ENCODE measurements around a stretch of chr3.

DNA sequence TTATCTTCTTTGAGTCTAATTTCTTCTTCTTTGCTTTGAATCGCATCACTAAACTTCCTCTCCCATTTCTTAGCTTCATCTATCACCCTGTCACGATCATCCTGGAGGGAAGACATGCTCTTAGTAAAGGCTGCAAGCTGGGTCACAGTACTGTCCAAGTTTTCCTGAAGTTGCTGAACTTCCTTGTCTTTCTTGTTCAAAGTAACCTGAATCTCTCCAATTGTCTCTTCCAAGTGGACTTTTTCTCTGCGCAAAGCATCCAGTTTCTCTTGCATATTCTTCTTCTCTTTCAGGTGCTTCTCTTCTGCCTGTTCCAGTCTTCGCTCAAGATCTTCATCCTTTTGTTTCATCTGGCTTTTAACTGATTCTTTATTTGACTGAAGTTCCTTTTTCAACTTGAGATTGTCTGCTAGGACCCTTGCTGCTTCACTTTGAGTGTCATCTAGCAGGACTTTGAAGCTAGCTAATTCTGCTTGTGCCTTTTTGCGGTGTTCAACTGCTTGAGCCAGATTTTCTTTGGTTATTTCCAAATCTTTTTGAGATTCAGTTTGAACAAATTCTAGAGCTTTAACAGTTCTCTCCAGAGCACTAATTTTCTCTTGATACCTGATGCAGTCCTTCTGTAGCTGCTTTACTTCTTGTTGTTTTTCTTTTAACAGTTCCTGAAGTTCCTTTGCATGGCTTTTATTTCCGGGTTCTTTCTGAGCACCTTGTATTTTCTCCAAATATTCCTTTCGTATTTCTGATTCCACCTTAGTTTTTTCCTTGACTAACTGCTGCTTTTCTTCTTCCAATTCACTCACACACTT lies 33.3 kb upstream of the HCLS1 start:
- PRO-cap: no peak

GRCh38 chr3:121695299-121695953 lies 34.7 kb upstream of the HCLS1 start:
- PRO-cap: no peak

GRCh38 chr3:121728999-121729403 lies 20.5 kb downstream of the GOLGB1 start:
- PRO-cap: no peak

DNA sequence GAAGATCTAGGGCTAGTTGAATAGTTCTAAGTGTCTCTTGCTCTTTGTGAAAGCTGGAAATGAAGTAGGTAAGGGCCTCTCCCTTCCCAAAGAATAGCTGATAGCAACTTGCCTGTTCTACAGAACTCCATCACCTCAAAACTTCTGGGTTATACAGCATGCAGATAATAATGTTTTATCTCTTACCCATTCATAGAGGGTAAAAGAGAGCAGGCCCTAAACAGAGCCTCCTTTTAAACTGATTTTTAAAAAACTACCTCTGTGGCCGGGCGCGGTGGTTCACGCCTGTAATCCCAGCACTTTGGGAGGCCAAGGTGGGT lies 42.0 kb upstream of the GOLGB1 start:
- PRO-cap: no peak

DNA sequence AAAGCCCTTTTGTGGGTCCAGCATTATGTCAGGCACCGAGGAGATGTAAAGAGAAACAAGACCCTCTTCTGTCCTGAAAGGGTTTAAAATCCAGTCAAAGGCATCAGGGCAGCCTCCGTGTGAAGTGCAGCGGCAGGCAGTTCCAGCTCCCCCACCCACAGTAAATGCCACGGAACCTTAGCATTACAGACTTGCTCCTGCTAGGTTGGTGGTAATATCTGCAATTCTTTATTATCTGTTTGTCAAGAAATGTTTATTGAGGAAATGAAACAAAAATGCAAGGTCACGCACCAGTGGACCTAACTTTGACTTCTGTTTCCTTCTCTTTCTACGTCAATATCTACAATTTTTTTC lies 19.1 kb downstream of the ILDR1 start:
- PRO-cap: no peak

DNA sequence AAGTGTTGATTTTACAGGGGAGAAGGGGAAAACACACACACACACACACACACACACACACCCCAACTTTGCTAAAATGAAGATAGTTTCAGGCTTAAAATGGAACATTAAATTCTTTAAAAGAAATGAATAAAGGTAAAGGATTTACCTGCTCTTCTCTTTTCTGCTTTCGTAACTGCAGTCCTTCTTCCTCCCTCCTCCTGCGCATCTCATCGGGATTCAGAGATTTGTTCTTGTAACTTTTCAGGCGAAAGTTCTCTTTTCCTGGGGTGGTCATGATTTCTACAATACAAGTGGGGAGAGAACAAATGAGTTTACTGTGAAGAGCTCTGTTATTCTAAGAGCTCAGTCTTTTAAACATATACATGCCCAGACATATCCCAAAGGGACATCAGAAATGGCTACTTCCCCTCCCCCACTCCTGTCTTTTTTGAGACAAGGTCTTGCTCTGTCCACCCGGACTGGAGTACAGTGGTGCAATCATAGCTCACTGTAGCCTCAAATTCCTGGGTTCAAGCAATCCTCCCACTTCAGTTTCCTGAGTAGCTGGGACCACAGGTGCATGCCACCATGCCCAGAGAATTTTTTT lies 18.4 kb downstream of the KPNA1 start:
- PRO-cap: no peak

- PRO-cap: no peak
Observed at GRCh38 chr3:122505575-122506436, 8.9 kb downstream of the KPNA1 start.

GRCh38 chr3:122513842-122514308 lies 864 bp downstream of the KPNA1 start:
- PRO-cap: bidirectional peak, plus-strand start at chr3:122514446, minus-strand start at chr3:122514142

DNA sequence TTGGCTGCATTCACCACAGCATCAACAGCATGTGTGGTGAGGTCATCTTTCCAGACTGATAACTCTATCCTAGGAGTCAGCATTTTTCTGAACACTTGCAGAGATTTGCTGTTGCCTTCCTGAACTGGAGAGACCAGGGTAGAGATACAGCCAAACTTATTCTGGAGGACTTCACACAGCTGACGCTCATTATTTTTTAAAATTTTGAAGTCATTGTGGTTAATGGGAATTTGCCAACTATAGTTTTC lies 8.3 kb downstream of the PARP9 start:
- PRO-cap: no peak

DNA sequence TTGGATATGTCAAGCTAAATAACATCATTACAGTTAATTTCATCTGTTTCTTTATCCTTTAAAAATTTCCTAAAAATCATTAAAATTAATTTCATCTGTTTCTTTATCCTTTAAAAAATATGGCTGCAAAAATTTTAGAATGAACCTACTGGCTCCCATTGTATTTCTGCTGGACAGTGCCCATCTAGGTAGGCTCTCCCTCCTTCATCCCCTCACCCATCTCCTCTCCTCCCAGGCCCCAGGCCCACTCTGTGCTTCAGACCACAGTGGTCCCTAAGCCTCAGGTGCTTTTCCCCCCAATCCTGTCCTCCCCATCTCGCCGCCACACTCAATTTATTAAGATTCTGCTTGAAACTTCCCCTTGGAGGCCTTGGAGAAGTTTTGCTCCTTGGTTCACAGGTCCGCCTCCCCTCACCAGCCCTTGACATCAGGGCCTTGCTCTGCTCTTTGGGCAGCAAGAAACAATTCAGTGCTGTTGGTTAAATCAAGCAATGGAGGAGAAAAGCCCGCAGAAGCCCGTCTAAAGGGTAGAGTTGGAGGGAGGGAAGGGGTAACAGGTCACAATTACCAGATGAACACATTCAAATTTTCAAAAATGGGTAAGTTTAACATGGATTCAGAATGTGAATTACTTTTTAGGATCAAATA lies 568 bp downstream of the PARP9 start:
- PRO-cap: no peak

GRCh38 chr3:122802068-122803046 lies 7.5 kb downstream of the SLC49A4 start:
- PRO-cap: no peak

DNA sequence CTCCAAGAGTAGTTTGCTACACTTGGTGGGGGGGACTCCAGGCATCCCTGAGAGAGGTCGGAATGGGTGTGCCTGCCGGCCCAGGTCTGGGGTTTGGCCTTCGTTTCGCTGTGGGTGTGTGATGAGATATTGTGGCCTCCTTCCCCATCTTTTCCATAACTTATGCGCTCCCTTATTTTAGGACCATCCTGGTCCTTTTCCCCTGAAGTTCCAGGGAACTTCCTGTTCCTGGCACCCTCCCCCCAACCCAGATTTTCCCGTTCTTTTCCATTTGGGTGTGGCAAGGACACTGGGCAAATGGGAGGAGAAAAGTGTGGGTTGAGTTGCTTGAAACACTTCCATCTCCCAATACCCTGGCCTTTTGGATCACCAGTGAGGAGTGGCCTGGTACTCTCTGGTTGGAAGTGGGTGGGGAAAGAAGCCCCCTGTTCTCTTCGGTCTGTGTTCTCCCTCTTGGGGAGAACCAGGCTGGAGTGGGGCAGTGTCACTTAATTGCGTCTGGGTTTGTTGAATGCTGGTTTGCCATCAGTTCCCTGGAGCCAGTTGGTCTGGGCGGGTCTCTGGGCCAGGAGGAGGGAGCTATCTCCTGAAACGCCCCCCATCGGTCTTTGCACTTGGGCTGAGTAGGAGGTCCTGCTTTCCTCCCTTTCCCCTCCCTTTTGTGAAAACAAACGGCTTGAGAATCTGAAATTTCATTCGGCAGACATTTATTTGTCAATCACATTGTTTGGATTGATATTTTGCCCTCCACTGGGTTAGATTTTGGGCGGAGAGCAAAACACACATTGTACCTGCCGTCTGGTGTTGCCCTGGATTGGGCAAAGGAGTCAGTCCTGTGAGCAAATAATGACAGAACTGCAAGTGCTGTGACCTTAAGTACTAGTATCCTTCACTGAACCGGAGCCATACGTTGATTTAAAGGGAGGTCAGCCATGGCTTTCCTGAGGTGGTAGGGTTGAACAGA lies 1.4 kb downstream of the PDIA5 start:
- PRO-cap: bidirectional peak, plus-strand start at position 611 of the sequence, minus-strand start at position 509 of the sequence; bidirectional peak, plus-strand start at position 902 of the sequence, minus-strand start at position 661 of the sequence

GRCh38 chr3:123084046-123084529 lies 17.3 kb downstream of the PDIA5 start:
- PRO-cap: no peak

DNA sequence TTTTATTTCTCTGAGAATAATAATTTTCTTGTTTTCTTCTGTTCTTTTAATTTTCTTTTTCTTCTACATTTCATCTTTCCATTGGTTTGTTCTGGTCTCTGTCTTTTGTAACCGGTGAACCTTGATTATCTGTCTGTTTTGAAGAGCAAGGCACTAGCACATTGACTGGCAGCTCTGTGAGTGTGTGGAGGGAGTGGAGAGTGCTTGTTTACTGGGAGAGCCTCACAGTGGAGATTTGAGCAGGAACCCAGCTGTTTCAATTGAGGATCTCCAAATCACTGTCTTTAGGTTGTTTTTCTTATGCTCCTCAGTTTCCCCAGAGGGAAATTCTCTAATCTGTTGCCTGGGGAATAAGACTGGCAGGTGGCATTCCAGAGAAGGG lies 20.8 kb downstream of the PDIA5 start:
- PRO-cap: no peak

DNA sequence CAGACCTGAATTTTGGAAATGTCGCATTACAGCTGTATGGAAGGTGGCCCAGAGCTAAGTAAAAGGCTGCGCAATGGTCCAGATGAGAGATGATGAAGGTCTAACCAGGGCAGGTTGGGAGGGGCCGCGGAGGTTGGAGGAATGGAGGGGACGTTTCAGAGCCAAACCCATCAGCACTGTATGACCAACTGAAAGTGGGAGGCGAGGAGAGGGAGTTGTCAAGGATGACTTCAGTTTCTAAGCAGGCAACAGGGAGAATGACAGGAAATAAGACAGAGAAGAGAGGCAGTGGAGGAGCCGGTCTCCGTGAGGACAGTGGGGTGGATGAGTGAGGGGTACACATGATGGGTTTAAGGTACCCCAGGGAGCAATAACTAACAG lies 60.8 kb downstream of the ADCY5 start:
- PRO-cap: no peak

GRCh38 chr3:123396597-123397379 lies 52.1 kb downstream of the ADCY5 start:
- PRO-cap: no peak

DNA sequence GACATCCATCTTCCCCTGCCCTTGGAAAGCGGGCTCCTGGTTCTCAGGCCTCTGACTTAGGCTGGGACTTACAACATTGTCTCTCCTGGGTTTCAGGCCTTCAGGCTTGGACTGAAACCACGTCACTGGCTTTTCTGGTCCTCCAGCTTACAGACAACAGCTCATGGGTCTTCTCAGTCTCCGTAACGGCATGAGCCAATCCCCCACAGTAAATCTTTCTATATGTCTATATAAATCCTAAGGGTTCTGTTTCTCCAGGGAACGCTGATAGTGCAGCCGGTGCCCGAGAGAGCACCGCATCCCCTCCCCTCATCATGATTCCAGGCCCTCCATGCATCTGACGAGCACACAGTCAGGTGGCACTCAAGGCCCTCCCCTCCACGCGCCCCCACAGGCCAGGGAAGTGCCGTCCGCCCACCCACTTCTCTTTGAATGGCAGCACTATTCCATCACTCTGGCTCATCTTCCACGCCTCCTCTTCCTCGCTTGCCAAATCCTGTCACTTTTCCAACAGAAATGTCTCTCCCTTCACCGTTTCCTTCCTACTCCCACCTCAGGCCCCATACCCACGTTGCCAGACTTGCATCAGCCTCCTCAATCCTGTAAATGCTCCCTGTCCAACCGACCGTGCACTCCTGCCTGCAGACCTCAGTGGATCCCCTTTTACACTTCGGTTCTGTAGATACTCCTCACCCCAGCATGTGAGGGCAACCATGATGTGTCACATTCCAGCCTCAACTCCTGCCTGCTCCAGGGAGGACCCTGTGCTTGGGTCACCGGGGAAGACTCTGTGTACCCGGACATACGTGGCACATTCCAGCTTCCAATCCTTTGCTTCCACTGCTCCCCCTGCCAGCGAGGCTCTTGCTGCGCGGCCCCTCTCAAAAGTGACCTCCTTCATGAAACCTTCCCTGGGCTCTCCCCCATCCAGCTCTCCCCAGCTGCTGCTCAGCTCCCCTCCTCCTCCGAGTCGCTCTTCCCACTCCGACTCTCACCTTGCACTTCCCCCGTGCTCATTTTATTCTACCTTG lies 29.7 kb downstream of the ADCY5 start:
- PRO-cap: no peak

GRCh38 chr3:123613177-123613893 lies 28.5 kb upstream of the HACD2 start:
- PRO-cap: unidirectional peak, minus-strand start at chr3:123613746

DNA sequence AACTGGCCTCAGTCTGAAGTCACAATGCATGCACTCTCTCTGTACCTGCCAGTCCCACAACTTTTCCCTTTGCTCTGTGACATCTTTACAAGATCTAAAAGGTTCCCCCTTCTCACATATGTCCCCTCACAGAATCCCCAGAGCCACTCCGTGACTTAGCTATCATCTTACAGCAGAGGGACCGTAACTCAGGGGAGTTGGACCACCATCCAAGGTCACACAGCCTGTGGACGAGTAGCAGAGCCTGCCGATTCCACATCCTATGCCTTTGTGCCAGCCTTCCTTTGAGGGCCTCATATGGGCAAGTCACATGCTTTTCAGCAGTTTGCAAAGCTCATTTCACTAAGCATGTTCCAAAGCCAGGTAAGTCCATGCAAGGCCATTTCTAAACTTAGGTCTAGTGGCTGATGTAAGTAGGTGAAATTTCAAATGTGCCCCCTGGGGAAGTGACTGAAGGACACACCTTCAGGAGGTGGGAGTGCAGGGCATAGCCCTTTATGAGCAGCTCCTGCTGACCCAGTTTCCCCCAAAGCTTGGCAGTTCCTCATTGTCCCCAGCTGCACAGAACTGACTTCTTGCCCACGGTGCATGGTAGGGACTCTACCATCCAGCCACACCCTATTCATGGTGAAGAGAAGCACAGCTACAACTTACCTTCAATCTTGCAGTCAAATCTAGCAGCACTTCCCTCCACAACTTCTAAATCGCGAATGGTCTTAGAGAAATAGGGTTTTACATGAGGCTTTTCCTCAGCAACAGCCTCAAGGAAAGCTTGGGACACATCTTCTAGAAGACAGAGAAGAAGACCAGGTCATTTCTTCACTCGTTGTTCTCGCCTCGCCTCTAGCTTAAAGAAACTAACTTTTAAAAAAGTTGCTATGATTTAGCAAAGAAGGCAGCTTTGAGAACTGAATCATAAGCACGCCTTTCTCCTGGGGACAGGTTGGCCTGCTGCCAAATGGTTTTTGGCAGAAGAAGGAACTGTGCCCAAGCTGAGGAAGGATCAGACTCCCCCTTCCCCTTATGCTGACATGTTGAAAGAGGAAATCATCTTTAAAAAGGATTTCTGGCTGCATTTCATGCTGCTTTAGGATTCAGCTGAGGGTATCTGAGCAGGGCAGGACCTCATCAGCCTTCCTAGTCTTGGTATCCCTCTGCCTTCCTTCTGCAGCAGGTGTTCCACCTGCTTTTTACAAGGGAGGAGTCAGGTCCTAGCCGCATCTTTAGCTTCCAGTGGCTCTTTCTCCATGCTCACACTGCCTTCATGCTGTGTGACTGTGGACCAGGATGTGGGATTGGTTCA lies 33.6 kb upstream of the HACD2 start:
- PRO-cap: no peak

DNA sequence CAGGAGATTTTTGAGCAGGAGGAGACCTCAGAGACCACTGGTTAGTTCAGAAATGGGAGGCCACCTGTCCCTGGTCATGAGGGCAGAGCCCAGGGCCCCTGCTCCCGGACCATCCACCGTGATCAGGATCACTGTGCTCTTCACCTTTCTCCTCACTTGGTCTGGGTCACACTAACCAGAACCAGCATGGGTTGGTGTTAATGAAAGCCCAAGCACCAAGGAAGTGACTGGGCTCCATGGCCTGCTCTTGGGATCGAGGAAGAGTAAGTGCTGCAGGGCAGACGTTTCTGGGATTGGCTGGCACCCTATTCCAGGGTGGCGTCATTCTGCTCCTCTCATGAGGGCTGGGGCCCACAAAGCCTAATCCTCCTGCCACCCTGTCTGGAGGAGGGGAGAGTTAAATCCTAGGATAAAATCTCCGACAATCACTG lies 42.1 kb upstream of the HACD2 start:
- PRO-cap: no peak